ENCODE measurements around the gene TP63.

DNA sequence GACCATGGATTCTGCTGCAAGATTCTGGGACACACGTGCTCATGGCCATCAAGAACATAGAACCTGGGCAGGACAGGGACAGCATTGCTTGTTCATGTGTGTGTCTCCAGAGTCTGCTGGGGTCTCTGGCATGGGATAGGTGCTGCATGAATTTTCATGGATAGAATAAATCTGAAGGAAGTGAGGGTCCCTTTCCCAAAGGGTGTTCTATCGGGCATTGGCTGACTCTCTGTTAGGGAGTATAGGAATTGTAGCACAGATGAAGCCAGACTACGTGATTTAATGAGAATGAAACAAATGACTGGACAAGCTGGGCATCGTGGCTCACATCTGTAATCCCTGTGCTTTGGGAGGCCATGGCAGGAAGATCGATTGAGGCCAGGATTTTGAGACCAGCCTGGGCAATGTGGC is 74.2 kb downstream of the LPP start:
- PRO-cap = no peak

- PRO-cap = no peak
Observed at GRCh38 chr3:188231417-188231871, 77.5 kb downstream of the LPP start.

DNA sequence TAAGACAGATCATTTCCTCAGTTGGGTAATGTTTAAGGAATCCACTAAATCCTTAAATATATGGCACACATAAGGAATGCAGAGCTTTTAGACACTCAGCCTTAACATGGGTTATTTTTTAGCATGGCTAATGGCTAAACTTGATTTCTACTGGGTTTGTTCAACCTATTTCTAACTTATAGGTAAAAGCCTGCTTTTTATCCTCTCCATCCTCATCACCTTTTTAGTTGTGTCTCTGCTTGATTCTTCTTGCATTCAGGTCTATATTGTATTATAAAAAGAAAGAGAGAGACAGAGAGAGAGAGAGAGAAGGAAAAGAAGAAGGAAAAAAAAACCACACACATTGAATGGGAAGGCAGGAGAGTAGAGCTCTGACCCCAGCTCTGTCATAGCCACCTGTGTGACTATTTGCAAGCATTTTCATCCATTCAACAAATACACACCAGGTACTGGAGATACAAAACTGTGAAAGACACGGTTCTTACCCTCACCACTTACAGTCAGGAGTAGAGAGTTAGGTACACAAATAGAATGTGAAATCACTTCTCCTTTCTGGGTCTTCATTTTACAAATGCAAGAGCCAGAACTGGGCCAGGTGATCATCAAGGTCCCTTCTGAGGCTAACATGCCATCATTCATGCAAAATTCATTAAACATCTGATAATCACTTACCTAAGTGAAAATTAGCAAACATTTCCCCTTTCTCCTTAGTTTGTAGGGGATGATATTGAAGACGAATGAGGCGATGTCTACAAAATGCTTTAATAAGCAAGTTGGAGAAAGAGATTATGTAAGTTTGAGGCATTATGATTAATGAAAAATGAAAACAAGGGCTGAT is 88.4 kb downstream of the LPP start:
- PRO-cap = no peak

DNA sequence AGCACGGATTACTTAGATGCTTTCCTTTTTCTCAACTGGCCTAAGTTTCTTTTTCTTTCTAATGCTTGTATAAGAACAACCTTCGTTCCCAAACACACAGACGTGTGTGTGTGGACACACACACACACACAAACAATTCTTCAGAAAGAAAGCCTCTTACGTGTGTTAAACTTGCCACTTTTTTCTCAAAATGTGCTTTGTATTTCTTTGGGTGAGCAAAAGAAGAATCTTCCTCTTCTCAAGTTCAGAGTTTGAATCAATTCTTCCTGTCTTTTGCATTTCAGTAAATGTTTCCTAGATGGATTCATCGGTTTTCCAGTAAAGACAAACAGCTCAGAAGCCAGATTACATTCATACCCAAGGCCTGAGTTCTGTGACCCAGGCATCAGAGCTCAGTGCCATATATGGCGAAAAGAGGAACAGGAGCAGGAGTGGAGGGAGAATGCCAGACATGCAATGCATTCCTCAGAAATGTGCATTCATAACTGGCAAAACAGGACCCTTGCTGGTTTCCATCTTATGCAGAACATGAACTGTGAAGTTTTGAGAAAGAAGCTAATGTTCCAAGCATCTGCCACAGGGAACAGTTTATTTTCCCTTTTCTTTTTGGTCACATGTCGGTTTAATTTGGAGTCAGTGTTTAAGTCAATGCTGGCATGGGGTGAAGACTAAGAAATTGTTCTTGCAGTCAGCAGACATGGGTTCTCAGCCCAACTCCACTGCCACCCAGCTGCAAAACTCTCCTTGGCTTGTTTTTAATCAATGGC is 116.4 kb downstream of the LPP start:
- PRO-cap = no peak

DNA sequence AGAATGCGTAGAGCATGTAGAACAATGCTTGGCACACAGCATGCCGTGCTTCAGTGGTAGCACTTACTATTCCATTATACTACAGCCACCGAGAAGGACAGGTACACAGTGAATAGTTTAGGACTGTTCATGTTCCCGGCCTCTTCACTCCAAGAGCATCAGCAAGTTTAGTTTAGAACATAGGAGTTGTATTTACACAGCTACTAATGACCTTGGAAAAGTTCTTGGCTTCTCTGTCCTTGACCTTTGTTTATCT is 136.4 kb downstream of the LPP start:
- PRO-cap = no peak

DNA sequence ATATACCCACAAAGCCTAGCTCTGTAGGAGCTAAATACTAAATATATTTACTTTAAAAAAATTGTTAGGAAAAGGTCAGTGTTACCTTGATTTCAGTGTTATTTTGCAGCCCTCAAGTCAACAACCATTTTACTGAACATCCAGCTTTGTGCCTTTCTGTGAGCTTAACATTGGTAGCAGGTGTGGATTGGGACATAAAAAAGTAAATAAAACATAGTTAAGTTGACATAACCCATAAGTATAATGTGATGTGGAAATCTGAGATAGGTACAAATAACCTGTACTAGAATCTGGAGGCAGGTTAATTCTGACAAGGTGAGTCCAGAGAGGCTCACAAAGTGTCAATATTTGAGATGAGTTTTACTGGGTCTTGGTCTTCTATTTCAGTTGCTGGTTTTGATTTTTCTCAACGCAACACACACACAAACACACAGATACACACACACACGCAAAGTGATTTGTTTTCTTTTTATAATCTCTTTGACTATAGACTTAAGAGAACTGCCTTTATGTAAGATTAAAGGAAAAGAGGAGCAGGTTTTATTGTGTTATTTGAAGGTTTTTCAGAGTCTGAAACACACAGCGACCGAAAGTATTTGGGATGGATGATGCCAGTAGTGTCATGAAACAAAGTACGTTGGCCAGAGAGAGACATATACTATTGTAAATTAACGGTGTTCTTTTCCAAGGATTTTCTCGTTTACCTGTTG is 151.4 kb downstream of the LPP start:
- PRO-cap = no peak

DNA sequence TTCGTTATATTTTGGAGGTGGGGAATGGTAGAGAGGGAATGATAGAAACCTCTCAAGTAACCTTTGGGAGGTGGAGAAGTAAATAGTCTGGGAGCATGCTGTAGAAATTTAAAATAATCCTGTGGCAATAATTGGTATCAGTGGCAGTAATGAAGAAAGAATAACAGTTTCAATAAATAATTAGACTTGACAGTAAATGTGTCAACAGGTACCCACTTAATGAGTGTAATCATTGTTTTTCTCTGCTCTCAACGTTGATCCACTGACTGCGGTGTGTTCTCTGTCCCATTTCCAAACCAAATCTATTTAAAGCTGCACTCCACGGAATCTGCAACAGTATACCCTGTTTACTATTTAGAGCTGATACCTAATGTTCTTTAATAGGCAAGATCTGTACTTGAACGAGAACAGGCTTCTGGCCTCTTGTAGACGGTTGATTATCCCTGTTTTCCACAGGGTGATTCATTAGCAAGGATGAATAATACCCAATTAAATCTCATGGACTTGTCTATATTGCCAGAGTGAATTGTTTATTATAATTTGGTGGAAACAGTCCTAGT is 189.8 kb downstream of the LPP start:
- PRO-cap = no peak

- PRO-cap = no peak
Observed at GRCh38 chr3:188432922-188433986, 279.3 kb downstream of the LPP start.

DNA sequence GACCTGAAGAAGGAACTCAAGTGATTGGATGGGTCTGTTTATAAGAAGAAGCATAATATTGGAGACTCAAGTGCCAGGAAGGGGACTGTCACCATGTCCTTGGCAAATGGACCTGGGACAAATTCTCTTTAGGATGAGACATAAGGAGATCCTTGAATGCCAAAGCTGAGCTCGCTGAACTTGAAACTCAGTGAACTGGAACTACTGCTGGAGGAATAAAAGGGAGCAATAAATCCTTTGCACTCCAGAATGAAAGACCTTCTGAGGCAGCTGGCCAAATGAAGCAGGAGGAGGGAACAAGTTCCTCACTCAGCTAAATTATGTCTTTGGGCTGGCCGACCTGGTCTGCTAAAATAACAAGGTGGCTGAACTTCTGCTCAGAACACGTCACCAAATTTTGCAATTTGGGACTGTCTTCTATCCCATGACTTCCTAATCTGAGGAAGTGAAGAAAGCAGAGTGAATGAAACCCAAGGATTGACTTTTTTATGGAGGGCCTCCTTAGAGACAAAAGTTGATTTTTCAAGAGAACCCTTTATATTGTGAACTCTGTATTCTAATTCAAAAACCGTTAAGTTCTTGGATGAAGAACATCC is 314.7 kb downstream of the LPP start:
- PRO-cap = no peak

DNA sequence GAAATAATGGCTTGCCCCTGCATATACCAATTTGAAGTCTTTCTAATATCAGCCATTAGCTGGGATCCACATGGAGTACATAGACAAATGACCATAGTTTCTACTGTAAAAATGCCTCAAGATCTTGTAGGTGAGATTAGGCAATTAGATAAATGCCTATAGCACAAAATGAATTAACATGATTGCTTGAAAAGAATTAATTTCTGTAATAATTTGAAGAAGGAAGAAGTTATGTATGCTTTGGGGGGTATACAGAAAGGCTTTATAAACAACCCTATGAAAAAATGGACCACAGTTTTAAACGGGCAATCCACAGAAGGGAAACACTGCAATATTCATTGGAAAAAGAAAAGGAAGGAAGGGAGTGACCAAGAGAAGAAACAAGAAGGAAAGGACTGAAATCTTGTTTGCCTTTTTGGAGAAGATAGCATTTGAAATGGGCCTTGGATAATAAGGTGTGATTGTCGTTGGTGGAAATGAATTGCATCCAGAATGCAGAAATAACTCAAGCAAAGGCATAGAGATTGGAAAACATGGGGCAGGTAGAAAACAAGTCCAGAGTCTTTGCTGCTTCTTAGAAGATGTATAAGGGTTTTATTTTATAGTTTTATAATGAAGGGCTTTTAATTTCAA is 432.7 kb upstream of the TPRG1 start:
- PRO-cap = no peak

DNA sequence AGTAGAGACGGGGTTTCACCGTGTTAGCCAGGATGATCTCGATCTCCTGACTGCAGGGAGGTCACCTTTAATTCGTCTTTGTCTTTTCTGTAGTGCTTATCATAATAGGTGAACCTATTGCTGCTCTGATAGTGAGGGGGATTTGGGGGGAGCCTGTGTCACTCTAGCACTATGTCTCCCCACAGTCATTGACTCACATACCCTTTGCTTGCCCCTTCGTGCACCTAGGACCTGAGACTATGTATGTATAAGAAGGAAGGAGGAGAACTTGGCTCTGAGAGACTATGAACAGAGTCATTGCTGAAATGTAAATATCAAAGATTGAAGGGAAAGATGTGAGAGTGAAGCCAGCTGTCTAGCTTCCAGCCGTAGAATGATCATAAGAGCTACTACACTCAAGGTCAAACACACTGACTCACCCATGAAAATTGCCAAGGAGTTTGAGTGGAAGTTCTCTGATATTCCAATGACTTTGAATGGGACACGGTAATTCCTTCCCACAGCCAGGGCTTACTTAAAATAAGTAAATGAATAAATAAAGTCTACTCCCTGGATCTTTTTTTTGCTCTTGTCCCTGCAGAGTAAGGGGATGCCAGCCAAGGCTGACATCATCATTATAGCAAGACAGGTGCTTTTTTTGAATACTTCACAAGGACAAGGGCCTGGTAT is 399.0 kb upstream of the TPRG1 start:
- PRO-cap = no peak

GRCh38 chr3:188853836-188854321 is 317.9 kb upstream of the TPRG1 start:
- PRO-cap = no peak

DNA sequence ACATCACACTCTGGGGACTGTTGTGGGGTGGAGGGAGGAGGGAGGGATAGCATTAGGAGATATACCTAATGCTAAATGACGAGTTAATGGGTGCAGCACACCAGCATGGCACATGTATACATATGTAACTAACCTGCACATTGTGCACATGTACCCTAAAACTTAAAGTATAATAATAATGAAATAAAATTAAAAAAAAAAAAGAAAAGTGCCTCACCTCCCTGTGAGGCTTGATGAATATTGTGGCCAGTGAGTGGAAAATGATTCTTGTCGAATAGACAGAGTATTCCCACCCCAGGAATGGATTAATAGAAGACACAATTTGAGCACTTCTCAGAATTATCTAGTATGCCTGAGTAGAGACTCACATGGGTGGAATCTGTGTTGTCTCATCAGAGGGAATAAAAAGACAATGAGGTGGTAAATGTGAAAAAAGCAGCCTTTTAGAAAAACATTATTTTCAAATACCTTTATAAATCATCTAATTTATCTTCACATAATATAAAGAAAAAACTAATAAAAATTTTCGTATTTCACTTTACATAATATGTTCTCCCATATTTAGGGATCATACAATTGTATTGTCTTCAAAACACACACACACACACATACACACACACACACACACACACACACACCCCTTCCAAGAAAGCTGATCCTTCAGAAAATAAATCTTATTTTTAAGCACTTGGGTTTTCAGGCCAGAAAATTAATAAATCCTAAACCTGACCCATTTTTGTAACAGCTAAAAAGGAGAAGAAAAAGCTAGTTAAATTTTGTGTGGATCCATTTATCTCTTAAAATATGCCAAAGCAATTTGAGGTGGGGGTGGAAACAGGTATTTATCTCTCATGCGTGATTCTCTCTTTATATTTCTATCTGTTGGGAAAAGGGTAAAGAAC is 285.4 kb upstream of the TPRG1 start:
- PRO-cap = no peak

DNA sequence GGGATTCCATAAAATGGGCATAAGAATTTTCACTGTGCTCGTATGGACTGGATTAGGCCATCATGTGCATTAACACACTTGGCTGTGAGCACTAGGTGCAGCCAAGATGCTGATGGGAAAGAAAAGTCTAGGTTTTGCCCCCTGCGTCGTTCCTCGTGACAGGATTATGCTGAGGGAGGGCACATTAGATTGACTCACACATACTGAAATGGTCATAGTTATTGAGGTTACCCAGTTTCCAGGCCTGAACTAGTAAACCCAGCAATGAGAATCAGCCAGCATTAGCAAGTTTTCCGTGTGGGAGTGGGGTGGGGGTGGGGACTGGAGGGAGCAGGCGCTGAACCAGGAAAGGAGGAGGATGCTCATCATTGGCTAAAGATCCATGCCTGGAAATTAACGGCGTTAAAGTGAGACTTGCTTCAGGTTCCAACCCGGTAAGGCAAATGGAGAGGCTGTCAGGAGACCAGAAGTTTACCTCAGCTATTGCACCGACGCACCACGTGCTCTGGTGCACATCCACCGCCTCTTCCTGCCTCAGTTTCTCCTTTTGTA is 224.9 kb upstream of the TPRG1 start:
- PRO-cap = no peak

DNA sequence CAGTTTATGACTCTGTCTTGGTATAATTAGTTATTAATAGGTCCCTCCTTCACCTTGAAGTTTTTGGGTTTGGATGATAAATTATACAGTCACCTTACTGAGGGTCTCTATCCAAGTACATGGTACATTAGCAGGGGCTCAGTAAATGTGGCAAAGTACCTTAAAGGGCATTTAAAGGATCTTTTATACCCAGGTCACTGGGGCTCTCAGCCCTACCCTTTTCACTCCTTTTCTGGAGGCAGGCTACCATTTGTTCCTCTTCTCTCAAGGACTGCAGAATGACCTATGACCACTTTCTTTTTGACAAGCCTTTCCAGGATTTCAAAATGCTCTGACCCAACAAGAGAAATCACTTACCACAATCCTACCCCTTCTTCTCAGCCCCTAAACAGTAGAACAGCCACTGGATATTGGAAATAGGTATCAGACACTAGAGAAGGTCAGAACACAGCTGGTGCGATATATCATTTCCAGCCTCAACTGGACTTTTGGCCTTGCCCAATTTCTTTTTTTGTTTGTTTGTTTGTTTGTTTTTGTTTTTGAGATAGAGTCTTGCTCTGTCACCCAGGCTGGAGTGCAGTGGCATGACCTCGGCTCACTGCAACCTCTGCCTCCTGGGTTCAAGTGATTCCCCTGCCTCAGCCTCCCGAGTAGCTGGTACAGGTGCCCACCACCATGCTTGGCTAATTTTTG is 221.7 kb upstream of the TPRG1 start:
- PRO-cap = no peak

GRCh38 chr3:188979405-188979764 is 192.4 kb upstream of the TPRG1 start:
- PRO-cap = no peak

DNA sequence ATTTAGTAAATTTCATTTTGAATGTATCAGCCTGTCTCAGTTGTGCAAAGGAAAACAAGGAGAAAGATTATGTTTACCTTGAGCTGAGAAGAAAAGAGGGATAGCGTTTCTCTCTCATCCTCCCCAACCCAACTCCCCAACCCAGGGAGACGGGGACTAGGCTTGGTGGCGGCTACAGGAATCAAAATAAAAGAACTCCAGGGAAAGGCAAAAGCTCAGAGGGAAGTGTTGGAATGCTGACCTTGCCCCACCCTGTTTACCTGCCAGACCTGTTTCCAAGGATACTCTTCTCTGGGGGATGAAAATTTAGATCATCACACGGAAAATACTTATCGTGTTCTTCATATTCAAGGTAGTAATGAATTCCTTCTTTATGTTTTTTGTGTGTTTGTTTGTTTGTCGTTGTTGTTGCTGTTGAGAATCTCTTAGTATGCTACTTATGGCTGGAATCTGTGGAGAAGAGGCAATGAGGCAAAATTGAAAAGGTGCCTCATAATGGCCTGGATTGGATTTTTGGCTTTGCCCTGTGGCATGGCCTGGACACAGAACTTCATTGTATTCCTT is 11.2 kb upstream of the TPRG1 start:
- PRO-cap = no peak

DNA sequence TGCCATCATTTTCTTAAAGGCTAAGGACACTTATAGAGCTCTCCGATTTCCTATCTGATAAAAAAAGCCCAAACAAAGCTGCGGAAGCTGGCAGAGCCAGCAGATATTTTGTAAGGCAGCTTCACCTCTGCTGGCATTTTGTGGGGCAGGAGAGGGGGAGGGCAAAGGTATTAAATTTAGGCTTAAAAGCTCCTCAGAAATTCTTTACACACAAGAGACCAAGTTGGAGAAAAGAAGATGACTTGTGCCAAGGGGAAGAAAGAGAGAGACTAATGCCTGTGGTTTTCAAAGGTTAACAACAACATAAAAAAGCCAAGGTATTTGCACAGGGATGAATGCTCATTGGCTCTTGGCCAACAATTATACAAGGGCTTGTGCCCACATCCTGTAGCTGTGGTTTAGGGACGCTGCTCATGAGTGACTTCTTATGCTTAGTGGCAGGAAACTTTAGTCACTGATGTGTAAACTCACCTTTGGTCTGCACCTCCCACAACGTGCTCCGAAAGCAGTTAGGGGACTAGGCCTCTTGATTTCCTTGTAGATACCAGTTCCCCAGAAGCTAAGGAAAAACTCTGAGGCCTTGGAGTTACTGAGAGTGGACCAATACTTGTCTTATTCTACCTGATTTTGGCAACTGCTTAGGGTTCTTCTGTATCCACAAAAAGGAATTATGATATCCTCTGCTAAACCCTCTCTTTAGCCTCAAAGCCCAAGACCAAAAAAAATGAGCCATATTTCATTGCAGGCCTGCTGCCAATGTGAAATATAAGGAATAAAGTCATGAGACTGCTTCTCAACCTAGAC is 152.9 kb downstream of the TPRG1 start:
- PRO-cap = no peak

DNA sequence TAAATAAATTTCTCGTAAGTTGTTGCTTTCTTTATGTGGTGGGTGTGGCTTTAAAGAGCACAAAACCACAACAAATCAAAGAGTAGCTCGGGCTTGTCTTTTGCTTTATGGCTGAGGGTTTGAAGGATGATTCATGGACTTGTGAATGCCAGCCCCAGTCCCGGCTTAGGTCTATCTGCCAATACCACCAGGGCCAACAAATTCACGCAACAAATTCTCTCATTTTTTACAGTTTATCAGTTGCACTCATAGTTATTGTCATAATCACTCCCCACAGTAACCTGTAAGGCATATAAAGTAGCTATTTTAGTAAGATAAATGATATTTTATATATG is 184.2 kb downstream of the TPRG1 start:
- PRO-cap = no peak

- PRO-cap = no peak
Observed at GRCh38 chr3:189630606-189631905, at the start of gene TP63. Gene TP63, plus strand, starts transcription at chr3:189631389.